ENCODE measurements around the gene EXO1.

- RRBS = no CpG with 5 or more reads among the region's 10 CpGs
These were observed 29.1 kb upstream of the LGALS8 start for GRCh38 chr1:236494535-236495253.

GRCh38 chr1:236517309-236517740, 6.5 kb upstream of the LGALS8 start:
- RRBS = no CpG with 5 or more reads among the region's 3 CpGs

- RRBS = 2% methylated on average over 6 of the region's 14 CpGs
These were observed 305 bp downstream of the LGALS8 start for GRCh38 chr1:236524160-236524413.

DNA sequence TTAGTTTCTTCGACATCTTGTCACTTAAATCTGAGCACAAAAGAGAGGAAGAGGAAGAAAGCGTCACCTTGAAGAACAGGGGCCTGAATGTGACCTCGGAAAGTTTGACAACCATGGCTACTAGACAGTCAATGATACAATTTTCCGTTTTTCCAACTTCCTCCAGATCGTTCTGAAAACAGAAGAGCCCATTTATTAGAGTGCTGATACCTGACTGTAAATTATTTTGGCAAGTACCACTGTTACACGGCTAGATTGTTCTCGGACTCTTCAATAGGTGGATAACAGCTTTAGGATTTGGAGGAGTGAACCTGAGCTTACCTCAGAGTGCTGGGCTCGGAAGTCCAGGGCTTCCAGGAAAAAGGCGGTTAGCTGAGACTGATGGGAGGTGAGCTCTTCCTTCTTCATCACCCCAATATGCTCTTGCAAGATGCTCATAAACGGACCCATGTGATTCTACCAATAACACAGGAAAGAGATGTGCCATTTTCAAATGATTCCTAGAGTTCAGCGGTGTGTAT, 31.8 kb downstream of the LGALS8 start:
- RRBS = no CpG with 5 or more reads among the region's 11 CpGs

GRCh38 chr1:236603832-236604351, 424 bp downstream of the HEATR1 start:
- RRBS = under 1% methylated on average over 5 of the region's 28 CpGs

- RRBS = no CpG with 5 or more reads among the region's 15 CpGs
These were observed 50.6 kb downstream of the ACTN2 start for GRCh38 chr1:236736944-236737300.

DNA sequence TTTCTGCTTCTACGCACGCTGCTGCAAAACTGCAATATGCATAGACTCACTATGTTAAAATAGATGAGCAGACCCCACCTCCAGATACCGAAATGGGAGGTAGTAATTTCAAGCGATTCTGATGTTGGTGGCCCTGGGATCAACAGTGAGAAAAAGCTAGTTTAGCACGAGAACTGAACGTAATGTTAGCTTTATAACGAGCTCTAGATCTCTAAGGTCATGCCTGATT, 1.0 kb downstream of the MTR start:
- RRBS = no CpG with 5 or more reads among the region's 7 CpGs

DNA sequence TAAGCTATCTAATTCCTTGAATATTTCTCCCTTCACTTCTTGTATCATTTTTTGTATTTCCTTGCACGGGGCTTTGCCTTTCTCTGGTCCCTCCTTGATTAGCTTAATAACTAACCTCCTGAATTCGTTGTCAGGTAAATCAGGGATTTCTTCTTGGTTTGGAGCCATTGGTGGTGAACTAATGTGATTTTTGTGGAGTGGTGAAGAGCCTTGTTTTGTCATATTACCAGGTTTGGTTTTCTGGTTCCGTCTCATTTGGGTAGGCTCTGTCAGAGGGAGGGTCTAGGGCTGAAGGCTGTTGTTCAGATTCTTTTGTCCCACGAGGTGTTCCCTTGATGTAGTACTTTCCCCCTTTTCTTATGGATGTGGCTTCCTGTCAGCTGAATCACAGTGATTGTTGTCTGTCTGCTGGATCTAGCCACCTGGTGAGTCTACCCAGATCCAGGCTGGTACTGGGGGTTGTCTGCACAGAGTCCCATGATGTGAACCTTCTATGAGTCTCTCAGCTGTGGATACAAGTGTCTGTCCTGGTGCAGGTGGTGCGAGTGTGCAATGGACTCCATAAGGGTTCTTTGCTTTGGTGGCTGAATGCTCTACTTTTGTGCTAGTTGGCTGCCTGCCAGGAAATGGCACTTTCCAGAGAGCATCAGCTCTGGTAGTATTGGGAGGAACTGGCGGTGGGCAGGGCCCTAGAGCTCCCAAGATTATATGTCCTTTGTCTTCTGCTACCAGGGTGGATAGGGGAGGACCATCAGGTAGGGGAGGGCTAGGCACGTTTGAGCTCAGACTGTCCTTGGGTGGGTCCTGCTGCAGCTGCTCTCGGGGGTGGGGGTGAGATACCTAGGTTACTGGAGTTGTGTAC, 245.9 kb downstream of the RYR2 start:
- RRBS = no CpG with 5 or more reads among the region's 8 CpGs

DNA sequence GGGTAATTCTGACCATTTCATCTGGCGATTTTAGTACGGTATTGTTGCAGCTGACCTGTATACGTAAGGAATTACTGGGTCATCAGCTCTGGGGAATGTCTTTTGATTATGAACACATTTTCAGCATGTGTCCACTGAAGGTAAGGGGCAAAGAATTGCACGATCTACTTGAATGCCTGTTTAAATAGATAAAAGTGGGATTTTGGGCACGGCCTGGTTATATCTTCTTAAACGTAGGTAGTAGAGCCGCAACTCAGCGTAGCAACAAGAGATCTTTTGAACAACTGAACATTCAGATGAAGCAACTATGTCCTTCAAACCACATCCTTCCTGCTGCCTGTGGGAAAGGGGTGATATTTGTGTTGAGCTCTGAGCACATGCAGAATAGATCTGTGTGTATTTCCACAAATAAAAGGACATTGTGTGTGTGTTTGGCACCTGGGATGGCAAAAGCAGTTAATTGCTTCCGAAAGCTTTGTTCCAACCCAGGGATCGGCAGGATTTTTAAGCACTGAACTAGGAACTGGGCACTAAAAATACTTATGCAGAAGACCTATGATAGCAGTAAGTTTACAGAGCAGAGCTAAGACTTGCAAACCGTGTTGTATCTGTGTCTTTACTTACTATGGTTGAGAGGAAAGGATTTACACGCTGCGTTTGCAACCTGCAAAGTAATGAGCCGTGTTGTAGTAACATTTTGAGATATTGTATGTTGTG, 333.3 kb downstream of the CHRM3 start:
- RRBS = no CpG with 5 or more reads among the region's 14 CpGs

DNA sequence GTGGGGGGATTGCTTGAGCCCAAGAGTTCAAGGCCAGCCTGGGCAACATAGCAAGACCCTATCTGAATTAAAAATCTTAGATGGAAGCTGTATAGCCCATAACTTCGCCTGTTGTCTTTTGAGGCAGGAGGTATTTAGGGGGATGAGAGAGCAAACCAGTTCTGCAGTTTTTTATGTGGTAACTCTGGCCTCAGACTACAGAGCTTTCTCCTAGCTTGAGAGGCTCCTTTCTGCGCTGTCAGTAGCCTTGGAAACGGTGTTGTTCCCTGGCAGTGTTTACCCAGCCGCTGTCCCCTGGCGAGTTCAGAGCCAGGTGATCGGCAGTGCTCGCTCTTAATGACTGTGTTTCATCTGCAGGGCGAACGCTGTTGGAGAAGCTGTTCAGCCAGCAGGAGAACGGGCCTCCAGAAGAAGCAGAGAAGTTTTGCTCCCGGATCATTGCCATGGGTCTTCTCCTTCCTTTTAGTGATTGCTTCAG, 31.2 kb downstream of the FMN2 start:
- RRBS = no CpG with 5 or more reads among the region's 11 CpGs

- RRBS = no CpG with 5 or more reads among the region's 4 CpGs
These were observed 193.4 kb downstream of the FMN2 start for GRCh38 chr1:240285108-240285450.

DNA sequence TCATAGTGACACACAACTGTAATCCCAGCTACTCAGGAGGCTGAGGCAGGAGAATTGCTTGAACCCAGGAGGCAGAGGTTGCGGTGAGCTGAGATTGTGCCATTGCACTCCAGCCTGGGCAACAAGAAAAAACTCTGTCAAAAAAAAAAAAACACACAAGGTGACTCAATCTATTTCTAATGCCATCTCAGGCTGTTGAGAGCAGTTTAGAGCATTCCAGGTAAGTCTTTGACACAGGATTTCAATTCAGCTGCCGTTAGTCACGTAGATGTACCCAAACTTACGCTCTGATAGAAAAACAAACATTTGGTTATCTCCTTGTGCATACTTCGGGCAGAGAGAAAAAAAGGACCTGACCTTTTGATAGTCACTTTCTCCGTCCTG, 15.4 kb downstream of the GREM2 start:
- RRBS = no CpG with 5 or more reads among the region's 6 CpGs

DNA sequence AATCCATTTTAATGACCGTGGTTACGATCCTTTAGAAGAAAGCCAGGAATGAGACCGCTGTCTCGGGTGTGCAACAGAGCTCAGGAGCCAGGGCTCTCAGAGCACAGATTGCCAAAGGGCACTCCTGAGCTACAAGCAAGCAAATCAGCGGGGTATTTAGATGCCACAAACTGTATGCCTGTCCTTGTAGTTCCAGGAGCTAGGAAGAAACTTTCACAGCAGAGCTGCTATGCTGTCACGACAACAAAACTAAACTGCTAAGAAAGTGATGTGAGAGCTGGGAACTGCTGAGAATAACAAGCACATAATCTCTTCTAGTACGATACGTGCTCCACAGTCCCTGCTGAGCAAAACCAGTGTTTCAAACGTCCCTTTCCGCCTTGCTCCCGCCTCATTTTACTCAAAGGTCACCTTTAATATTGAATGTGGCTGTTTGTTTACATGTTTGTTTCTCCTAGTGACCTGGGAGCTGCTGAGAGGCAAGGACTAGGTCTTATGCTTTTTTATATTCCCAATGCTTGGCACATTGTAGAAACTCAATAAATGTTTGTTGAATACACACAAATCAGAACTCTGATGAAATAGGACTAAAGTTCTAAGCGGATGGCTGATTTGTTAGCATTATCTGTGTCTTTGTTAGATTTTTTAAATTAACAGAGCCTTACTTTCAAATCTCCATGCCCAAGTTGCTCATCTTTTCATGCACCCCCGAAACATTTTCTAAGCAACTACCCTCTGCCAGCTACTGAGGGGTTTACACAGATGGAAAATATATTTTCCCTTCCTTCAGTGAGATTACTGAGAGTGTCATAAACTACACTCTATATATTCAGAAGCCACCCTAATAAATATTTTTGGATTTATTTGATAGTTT, 14.6 kb downstream of the GREM2 start:
- RRBS = no CpG with 5 or more reads among the region's 13 CpGs

GRCh38 chr1:241423599-241424844, 67.0 kb upstream of the RGS7 start:
- RRBS = 77% methylated on average over 37 of the region's 74 CpGs

GRCh38 chr1:241627982-241628391, 12.2 kb downstream of the CHML start:
- RRBS = no CpG with 5 or more reads among the region's 6 CpGs

GRCh38 chr1:241847687-241848434, at the start of gene EXO1:
EXO1 (plus strand) TSS chr1:241848204.
- RRBS = under 1% methylated on average over 19 of the region's 61 CpGs

DNA sequence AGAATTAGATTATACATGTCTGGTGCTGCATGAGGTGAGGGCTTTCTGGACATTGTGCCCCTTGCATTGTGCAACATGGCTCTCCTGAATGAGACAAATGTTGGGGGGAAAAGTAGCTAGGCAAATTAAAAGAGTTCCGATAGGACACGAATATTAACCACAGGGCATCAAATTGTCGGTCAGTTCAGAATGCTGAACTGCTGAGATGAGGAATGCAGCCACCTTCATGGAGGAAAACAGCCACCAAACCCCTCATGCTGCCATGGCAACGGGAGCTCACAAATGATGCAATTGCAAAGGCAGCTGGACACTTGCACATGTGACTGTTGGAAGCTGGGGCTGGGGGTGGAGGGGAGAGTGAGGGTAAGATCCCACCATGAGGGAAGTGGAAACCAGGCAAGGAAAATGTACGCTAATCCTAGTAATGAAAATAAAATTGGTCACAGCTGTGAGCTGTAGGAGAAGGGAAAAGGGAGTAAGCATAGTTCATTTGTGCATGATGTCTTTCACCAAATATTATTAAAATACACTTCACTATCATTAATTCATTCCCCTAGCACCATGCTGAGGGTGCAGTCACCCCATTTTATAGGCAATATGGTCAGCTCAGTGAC, 15.1 kb downstream of the BECN2 start:
- RRBS = no CpG with 5 or more reads among the region's 5 CpGs

DNA sequence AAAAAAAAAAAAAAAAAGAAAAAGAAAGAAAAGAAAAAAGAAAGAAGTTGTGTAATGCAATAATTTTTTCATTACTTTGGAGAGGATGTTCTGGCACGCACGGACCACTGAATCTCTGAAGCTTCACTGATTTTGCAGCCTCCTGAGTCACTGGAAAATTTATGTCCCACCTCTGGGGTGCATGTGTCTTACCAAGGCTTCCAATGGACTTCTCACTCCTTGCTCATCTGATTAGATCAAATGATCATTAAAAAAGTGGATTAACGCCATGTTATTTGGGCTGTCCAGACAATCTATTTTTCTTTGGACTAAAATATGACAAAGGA, 9.9 kb upstream of the MAP1LC3C start:
- RRBS = no CpG with 5 or more reads among the region's 3 CpGs

DNA sequence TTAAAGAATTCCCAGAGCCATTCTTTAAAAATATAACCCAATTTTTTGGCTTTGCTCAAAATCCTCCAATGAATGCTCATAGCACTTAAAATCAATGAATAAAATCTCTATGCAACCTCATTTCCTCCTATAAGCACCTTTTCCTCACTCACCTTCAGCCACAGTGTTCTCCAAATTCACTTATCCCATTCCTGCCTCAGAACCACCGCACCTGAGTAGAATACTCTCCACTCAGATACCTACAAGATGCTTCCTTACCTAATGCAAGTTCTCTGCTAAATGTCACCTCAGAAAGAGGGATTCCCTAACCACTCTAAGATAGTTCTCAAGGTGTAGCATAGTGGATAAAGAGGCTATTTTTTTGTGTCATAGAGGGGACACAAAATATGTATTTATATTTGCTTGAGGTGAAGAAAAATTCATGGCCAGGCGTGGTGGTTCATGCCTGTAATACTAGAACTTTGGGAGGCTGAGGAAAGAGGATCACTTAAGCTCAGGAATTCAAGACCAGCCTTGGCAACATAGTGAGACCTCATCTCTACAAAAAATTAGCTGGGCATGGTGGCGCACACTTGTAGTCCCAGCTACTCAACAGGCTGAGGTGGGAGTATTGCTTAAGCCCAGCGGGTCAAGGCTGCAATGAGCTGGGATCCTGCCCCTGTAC, 6.2 kb downstream of the CEP170 start:
- RRBS = no CpG with 5 or more reads among the region's 4 CpGs